Islet of Langerhans (tissue), 1 donor: ENCODE results near the genes UGP2 and CEP68.

DNA sequence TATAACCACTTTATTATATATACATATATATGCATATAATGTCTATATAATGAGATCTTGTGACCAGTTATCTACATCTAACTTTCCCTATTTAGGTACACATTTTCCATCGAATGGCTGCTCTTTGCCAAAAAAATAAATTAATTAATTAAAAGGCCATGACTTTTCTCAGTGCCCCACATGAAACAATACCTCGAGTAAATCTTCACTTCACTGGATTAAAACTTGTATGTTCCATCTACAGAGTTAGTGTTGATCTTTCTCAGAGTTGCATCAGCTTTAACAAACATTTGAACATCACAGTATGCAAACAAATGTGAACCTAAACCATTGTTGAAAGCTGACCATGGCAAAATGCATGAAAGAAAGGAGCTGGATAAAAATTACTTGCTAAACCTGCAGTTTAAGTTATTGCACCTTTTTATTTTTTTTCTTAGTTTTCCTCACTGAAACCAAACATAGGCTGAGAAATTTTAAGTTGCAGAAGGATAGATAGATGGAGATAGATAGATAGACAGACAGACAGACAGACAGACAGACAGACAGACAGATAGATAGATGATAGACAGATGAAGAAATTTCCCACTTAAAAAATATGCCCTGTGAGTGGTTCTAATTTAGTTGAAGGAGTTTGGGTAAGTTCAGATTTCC lies 107.2 kb upstream of the UGP2 start:
- RRBS, result no CpG with 5 or more reads among the region's 2 CpGs

GRCh38 chr2:63841475-63842030 lies at the start of gene UGP2:
UGP2 (plus strand) TSS chr2:63841896.
- RRBS, result 4% methylated on average over 20 of the region's 39 CpGs

GRCh38 chr2:63994192-63994817 lies 24.9 kb downstream of the VPS54 start:
- RRBS, result no CpG with 5 or more reads among the region's 9 CpGs

DNA sequence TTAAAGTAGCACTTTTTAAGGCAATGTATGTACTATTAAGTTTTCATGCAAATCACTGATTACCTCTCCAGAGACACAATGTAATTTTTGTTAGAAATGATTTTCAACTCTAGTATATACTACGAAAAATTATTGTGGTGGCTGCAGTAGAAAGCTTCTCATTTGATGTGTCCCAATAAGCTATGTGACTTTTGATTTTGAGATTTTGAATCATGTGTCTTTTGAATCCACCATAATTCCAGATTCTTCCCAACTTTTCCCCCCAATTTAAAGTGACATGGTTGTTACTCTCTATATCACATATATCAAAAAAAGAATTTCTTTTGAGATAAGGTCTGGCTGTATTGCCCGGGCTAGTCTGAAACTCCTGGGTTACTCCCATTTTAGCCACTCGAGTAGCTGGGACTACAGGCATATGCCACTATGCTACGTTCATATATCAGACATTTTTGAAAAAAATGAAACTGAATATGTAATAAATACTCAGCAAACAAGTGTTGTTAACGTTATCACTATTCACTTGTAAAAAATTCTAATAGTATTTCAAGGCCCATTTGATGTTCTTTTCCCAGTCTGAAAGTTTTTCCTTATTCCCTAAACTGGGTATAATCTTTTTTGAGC lies 14.2 kb downstream of the PELI1 start:
- RRBS, result no CpG with 5 or more reads among the region's 5 CpGs

DNA sequence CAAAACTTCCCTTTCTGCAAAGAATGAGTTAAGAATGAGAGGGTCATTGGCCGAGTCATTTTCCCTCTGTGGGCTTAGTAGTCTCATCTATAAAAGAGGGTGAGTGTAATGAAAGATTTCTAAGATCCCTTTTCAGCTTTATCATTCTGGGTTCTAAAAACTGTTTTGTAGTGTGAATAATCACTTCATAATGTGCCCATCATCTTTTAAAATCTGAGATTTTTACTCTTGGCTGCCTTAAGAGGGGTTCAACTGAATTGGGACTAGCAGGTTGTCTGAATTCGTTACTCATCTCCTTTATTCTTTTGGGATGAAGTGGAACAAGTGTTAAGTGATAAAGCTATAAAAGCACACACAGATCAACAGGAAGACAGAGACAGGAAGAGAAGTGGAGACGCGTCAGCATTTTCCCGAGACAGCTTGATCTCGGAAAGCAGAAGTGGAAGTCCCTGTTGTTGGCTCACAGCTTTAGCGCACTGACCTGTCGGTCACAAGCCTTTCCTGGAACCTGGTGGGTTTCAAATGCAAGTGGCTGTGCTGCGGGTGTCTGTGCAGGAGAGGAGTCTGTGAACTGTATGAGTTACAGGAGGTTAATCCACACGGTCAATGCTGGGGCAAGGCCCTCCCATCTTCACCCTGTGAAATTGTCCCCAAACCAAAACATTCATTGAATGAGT lies 116.5 kb upstream of the PELI1 start:
- RRBS, result no CpG with 5 or more reads among the region's 10 CpGs

DNA sequence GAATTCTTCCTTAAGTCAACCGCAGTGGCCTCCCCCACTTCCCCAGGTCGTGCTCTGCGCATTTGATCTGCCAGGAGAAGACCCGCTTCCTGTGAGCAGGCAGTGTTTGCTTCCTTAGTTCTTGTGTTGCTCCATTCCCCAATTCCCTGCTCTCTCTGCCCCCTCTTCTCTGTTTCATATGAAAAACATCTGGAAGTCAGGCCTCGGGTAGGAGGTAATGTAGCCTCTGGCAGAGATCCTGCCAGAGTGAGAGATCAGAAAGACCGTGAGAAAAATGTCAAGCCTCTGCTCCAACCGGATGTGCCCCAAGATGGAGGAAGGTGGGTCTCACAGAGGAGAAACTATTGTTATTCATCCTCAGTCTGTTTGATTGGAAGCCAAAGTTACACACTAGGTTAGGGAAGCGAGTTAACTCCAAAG lies 144.3 kb upstream of the PELI1 start:
- RRBS, result no CpG with 5 or more reads among the region's 8 CpGs

DNA sequence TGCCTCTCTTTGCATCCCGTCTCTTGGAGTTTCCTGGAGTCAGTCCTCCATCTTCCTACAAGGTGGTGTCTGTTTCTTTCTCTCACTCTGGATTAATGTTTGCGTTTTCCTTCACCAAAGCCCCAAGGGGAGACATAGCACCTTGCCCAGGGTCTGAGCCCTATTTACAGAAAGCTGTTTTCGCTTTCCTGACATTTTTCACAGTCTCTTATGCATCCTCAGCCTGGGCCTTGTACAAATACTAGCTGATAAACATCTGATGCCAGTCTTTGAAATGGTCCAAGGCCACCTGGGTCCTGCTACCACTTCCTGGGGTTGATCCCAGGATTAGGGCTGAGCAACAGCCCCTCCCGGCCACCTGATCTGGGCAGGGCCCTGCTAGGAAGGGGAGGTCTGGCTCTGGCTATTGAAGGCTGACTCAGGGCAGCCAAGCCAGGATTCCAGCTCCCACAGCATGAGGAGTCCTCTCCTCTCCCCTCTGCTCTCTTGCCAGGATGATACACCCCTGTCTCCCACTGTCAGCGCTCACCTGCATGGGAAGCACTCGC lies 53.3 kb upstream of the LGALSL start:
- RRBS, result no CpG with 5 or more reads among the region's 6 CpGs

DNA sequence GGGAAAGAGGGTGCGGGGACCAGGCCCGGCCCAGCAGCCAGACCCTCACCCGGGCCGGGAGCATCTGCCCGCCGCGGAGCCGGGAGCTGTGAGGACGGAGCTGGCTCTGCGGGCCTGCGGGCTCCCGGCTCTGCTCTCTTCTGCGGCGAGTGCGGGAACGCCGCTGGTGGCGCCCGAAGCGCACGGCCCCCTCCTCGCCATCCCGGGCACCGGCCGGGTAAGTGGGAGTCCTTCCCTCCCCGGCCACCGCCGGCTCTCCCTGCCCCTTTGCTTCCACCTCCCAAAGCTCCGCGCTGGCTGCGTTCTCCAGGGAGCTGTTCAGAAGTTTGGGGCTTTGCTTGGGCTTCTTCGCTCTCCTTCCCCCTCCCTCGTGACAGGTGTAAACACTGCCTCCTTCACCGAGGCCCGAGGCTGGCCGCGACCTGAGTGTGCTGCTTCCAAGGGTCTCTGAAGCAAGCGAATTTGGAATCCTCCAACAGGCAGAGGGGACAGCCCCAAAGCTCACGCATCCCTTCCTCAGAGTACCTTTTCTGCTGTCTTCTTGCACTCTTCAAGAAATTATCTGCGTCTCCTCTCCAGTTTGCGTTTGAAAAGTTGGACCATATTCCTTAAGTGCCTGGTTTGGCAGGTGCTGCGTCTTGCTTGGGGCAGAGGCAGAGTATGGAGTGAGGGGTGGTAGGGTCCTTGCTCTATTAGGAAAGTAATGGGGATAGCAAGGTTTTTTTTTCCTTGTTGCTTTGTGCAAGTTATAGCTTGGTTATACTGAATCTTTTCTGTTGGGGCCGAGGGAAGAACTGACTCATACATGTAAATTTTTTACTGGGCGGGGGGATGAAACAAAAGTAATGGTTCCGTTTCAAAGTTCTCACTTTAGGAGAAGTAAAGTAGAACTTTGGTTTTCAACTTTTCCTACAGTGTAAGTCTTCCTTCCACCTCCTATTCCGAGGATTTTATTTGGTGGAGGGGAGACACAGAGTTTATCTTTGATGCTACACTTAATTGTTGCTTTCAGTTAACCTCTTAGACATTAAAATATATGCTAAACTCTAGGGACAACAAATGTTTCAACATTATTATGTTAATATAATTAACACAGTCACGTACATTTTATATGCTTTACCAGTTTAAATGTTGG lies 887 bp downstream of the AFTPH start:
- RRBS, result 3% methylated on average over 15 of the region's 47 CpGs

DNA sequence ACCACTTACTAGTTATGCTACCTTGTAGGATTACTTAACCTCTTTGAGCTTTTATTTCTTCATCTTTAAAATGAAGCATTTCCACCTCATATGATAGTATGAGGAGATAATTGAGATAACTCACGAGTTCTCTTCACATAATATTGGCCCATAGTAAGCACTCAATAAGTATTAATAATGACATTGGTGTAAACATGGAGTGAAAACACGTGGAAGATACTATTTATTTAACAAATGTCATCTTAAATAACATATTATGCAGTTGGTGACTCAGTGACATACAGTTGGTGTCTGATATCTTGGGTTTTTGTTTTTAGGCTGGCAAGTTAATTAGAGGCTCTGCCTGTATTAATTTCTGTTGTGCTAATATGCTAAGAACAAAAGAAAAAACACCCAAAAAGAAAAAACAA lies 16.9 kb downstream of the AFTPH start:
- RRBS, result no CpG with 5 or more reads among the region's 2 CpGs

GRCh38 chr2:64626941-64627183 lies 26.9 kb downstream of the SERTAD2 start:
- RRBS, result no CpG with 5 or more reads among the region's 7 CpGs

GRCh38 chr2:64654124-64654998 lies 648 bp upstream of the SERTAD2 start:
- RRBS, result 4% methylated on average over 24 of the region's 64 CpGs

- RRBS, result no CpG with 5 or more reads among the region's 5 CpGs
Measured at GRCh38 chr2:64657245-64658079, 3.7 kb upstream of the SERTAD2 start.

GRCh38 chr2:64679644-64680136 lies 26.0 kb upstream of the SERTAD2 start:
- RRBS, result no CpG with 5 or more reads among the region's 3 CpGs

GRCh38 chr2:64769374-64769782 lies 115.7 kb upstream of the SERTAD2 start:
- RRBS, result no CpG with 5 or more reads among the region's 3 CpGs

- RRBS, result no CpG with 5 or more reads among the region's 9 CpGs
Measured at GRCh38 chr2:64838680-64839223, 150.4 kb upstream of the SLC1A4 start.

DNA sequence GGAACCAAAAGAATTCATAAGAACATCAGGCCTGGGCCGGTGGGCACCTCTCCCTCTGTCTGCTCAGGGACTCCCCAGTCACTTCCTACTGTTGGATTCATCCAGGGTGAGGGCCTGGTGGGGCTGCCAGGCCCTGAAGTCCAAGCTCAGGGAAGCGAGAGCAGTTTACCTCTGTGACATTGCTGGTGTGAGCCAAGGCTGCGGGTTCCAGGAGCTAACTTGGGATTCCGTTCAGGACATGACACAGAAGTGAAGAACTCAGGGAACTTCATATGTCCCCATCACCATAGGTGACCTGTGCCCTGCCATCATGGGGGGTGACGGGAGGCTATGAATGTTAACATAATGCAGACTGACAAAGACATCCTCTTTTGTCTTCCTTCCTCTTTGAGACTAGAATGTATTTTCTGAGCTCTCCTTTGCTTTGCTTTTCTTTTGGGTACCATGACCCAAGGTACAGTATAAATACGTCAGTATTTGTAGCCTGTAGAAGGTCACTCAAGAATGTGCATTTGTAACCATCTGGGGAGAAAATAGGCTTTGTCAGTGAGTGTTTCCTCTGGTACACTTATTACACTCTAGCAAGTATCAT lies 130.5 kb upstream of the SLC1A4 start:
- RRBS, result no CpG with 5 or more reads among the region's 6 CpGs

GRCh38 chr2:64875966-64876812 lies 113.0 kb upstream of the SLC1A4 start:
- RRBS, result no CpG with 5 or more reads among the region's 10 CpGs

DNA sequence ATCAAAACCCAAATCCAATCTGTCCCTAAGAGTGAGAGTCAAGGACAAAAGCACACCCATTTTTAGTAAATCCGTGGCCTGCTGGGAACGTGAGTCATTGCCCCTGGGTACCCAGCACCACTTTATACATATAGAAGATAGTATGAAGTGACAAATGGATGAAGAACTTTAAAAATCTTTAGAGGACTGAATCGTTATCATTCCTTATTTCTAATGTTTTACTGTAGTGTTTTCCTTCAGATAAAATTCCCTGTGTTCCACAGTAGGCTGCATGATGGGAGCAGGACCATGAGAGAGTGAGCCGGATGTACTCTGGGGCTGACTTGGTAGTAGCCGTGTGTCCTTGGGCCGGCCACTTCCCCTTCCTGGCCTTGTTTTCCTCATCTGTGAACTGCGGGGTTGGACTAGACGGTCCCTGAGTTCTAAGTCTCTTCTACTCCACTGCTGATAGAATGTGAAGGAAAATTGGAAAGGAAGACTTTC lies 28.5 kb upstream of the CEP68 start:
- RRBS, result no CpG with 5 or more reads among the region's 8 CpGs

DNA sequence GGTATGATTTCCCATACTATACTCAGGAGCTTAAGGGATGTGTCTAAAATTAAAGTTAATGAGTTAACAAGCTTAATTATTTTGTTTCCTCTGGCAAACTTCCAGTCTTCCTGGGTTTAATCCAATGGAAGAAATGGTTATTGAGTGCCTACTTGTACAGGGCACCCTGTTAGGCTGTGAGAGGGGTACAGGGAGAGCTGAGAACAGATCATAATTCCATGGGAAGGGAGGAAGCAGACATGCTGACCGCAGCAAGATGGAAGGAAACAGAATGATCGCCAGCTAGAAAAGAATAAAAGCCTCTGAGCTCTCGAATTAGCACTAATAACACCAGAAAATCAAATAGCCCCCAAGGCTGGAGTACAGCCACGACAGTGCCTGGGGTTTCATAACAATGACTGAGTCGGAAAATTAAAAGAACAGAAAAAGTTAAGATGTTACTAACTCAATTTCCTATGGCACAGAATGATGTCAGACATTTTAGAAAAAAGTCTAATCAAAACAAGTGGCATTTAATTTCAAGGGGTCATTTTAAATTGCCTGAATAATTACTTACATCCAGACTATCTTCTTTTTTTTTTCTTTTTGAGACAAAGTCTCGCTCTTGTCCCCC lies 20.6 kb upstream of the CEP68 start:
- RRBS, result no CpG with 5 or more reads among the region's 6 CpGs

DNA sequence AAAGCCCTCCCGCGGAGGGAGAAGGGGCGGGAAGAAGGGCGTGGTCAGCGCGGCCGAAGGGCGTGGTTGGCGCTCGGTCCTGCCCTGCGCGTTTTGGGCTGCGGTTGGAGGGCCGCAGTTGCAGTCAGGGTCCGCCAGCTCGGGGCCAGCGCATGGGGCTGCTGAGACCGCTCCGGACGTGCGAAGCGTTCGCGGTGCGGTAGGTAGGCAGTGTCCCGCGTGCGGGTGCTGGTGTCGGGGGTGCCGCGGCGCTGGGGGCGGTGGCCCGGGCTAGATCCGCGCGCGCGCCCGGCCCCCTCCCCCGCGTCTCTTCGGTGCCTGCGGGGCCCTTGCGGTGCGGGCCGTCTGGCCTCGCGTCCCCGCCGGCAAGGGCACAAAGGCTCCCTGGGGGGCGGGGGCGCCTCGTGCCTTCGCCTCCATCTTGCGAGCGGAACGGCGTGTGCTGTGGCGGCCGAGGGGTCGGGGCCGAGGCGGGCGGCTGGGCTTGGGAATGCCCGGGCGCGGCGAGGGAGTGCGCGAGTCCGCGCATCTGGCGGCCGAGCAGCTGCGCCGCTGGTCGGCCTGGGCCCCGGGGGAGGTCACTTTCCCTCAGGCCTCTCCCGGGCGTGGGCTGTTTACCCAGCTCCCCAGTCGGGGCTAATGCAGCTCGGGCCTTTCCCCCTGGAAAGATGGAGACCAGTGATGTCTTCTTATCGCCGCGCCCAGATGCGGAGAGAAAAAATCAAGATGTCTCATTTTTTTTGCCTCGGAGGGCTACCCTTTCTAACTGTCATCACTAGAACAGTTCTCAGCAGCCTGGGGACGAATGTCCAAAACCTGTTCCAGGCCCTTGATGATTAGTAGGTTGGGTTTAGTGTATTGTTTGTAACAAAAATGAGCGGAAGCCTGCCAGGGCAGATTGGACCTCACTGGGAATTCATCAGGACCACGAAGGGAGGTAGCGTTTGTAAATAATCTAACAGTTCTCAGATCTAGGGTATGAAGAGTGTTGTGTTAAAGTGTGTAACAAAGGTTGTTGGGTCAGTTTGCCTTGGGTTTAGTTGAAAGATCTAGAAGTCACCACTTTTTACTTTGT lies at the start of gene CEP68:
CEP68 (plus strand) TSS at position 91 of the 1,075 bp plus-strand sequence.
- RRBS, result 3% methylated on average over 32 of the region's 92 CpGs